Vagina (tissue), 1 donor: ENCODE results near the gene CR2.

DNA sequence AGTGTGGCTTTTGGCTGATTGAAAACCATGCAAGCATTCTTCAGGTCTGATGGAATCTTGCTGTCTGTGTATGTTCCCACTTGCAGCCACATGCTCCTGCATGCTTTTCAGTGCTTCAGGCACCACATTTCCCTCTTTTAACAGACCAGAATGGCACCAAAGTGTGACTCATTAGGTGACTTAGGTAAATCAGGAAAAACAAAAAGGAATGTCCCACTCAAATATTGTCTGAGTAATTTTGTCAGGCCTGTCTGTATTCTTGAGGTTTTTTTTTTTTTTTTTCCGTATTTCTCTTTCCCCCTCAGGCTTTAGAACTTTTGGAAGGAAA lies 80.7 kb upstream of the CD55 start:
- PRO-cap = no peak
- RAMPAGE, long total RNA = no peak

GRCh38 chr1:207323542-207324394 lies 2.3 kb downstream of the CD55 start:
- PRO-cap = no peak
- RAMPAGE, long total RNA = start-site peak on the plus strand at chr1:207324053-207324202, 98 reads

DNA sequence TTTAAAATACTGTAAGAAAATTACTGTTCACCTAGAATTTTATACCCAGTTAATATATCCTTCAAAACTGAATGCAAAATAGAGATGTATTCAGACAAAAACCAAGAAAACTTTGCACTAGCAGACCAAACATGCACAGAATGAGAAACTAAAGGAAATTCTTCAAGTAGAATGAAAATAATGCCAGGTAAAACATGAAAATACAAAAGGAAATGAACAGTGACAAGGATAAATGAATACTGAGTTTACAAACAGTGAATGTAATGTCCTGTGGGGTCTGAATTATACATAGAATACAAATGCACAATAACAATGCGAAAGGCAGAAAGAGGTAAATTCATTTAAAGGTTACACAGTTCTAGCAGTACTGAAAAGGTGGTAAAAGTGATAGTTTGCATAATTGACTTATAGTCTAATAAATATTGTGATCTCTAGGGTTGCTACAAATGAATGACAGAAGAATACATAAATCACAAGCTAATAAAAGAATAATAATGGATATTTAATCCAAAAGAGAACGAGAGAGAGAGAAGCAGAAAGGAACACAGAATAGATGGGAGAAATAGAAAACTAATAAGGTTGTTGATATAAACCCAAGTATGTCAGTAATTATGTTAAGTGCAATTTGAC lies 12.9 kb downstream of the CD55 start:
- PRO-cap = no peak
- RAMPAGE, long total RNA = no peak

GRCh38 chr1:207363216-207364350 lies 42.1 kb downstream of the CD55 start:
- PRO-cap = no peak
- RAMPAGE, long total RNA = no peak

DNA sequence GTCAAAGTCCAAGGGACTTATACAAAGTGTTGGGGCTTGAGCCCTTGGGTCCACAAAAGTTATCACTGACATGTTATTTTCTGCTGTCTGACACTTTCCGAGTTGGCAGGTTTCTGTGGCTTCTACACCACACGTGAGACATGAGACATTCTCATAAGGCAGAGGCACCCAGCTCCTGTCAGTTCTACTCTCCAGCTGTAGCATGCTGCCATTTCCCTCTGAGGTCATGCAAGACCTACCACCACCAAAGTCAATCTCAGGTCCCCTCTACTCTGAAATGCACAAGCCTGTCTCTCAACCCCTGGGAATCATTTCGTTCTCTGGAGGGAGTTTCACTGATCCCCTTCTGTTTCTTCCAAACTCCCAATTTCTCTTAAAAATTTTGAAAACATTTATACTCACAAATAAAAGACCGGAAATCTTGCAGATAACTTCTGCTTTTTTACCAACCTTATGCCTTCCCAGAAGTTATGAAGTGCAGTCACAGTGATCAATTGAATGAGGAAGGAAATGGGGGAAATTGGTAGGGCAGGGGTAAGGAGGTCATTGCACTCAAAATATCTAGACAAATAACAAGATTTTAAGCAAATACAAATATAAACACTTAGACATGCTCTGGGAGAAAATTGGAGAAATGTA lies 39.4 kb upstream of the CR2 start:
- PRO-cap = no peak
- RAMPAGE, long total RNA = no peak

DNA sequence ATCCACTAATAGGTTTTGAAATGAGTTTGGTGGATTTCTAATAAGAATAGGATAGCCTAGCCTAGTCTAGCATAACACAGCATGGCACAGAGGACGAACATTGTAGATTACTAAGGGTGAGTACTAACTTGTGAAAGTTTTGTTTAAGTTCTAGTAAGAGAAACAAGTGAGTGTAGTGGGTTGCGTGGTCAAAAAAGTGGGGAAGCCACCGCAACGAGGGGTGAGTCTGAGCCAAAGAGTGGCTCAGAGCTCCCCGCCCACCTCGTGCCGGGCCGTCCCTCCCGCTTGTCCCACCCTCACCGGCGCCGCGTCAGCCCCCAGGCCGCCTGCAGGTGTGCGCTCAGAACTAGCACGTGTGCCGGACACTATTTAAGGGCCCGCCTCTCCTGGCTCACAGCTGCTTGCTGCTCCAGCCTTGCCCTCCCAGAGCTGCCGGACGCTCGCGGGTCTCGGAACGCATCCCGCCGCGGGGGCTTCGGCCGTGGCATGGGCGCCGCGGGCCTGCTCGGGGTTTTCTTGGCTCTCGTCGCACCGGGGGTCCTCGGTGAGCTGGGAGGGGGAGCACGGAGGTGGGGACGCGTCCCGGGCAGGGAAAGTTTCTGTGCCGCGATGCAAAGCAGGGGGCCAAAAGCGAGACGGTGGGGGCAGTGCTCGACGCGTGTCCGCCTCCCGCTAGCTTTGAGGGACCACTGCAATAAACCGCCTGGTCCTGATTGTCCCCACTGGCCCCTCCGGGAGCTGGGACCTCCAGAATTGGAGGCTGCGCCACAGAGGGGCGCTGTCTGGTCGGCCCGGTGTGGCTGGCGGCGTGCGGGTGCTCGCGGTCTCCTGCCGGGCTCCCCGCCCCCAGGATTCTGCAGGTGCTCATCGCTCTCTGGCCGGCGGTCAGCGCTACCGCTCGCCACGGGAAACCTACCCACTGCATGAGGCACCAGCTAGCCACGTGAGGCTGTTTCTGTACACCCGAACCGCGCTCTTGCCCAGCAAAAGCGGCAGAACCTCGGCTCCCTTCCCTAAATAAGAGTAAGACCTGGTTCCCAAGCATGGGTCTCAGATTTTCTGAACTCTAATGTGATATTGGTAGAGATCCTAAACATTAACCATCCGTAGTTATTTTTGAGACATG lies at the start of gene CR2:
Gene CR2, plus strand, starts transcription at position 396 of the 1,126 bp plus-strand sequence.
- PRO-cap = no peak
- RAMPAGE, long total RNA = no peak

DNA sequence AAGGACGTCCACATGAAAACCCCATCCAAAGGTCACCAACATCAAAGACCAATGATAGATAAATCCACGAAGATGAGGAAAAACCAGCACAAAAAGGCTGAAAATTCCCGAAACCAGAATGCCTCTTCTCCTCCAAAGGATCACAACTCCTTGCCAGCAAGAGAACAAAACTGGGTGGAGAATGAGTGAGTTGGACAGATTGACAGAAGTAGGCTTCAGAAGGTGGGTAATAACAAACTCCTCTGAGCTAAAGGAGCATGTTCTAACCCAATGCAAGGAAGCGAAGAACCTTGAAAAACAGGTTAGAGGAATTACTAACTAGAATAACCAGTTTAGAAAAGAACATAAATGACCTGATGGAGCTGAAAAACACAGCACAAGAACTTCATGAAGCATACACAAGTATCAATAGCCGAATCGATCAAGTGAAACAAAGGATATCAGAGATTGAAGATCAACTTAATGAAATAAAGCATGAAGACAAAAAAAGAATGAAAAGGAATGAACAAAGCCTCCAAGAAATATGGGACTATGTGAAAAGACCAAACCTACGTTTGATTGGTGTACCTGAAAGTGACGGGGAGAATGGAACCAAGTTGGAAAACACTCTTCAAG lies 55.4 kb upstream of the CR1L start:
- PRO-cap = no peak
- RAMPAGE, long total RNA = no peak

GRCh38 chr1:207737791-207738502 lies 13.9 kb upstream of the CD46 start:
- PRO-cap = no peak
- RAMPAGE, long total RNA = no peak

DNA sequence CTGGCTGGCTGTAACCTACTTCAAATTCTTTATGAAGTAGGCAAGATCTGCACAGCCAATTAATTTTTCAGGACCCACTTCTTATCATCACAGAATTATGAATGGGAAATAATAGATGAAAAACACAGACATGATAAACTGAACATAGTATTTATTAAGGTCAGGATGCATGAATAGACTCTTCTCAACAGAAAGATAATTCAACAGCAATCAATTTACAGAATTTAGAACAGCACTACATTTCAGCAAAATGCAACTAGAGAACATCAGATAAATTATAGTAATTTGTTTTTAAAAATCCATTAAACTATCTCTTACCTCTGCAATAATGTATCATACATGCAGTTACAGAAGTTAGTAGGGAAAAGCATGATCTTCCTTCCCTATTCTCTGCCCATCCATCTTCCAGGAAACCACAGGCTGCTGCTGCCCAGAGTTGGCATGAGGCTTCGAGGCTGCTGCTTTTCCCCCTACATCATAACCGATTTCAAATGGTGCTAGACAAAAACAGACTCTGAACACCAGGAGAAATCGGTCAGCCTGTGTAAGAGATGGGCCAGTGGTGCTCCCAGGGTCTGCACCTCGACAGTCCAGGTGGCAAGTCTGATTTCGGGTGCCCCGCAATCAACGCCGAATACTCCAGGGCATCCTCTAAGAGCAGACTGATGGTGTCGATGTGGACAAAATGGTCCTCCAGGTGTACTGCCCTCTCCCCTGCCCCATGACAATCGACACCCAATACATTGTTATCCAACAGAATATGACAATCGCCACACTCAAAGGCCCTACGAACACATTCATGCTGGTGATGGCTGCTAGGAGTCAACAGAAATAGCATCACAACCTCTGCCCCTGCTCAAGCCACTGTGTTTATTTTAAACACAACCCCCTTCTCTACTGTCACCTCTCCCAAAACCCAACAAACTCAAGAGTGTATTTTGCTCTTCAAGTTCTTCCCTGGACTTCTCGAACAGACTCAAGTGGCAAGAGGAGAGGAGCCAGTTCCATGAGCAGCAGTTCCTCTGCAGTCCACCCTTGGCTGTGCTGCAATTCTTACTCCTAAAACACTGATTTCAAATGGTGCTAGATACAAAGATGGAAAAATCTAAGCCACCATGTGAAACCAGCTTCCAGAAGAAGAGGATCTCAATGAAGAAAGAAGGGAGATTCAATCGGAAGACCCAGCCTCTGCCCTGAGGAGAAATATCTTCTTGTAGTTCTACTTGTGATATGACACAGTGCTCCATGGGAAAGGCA lies 50.0 kb downstream of the CD46 start:
- PRO-cap = no peak
- RAMPAGE, long total RNA = no peak

GRCh38 chr1:207823818-207824479 lies 72.1 kb downstream of the CD46 start:
- PRO-cap = bidirectional peak, plus-strand start at chr1:207824128, minus-strand start at chr1:207824059
- RAMPAGE, long total RNA = no peak

GRCh38 chr1:207848052-207848901 lies 62.6 kb downstream of the CD34 start:
- PRO-cap = bidirectional peak, plus-strand start at chr1:207848468, minus-strand start at chr1:207848296
- RAMPAGE, long total RNA = no peak

DNA sequence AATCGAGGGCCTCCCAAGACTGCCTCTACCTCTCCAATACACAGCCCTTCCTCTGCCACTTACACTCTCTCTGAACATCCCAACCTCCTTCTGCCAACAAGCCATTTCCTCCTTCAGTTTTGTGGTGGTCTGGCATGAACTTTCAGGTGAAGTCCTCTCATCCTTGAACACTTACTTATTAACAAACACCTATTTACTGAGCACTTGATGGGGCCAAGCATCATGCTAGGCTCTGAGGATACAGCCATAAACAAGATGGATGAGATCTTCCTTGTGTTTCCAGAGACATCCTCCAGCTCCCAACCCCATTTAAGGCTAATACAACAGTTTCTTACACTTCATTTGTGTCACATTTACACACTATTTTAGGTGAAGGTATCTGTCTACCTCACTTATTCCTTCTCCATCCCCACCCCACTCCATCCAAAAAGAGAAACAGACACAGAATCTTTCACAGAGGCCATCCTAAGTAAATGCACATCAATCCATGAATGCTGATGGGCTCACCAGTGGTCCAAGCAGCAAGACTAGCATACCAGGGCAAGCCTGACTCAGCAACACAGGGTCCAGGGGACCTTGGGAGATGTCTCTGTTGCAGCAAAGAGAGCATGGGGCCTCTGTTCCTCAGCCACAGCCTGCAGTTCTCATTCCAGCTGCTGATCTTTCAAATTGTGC lies 54.9 kb downstream of the CD34 start:
- PRO-cap = no peak
- RAMPAGE, long total RNA = start-site peak on the minus strand centred at position 258 of the sequence, 190 bp wide, 20 reads

- PRO-cap = no peak
- RAMPAGE, long total RNA = no peak
These were observed 119.3 kb upstream of the CD34 start for GRCh38 chr1:208029972-208030947.

GRCh38 chr1:208070144-208070976 lies 159.4 kb upstream of the CD34 start:
- PRO-cap = no peak
- RAMPAGE, long total RNA = no peak

GRCh38 chr1:208235961-208236989 lies 7.9 kb downstream of the PLXNA2 start:
- PRO-cap = no peak
- RAMPAGE, long total RNA = no peak

GRCh38 chr1:208252453-208252856 lies 8.3 kb upstream of the PLXNA2 start:
- PRO-cap = no peak
- RAMPAGE, long total RNA = no peak

DNA sequence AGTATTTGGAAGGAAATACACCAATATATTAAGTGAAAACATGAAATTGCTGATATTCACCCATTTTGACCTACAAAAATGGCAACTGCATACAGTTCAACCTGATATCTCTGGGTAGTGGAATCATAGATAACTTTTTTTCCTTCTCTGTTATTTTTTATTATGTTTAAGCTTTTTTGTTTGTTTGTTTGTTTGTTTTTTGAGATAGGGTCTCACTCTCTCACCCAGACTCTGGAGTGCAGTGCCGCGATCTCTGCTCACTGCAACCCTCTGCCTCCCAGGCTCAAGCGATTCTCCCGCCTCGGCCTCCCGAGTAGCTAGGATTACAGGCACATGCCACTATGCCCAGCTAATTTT lies 10.0 kb downstream of the LAMB3 start:
- PRO-cap = no peak
- RAMPAGE, long total RNA = no peak

- PRO-cap = no peak
- RAMPAGE, long total RNA = no peak
These were observed 813 bp downstream of the TRAF3IP3 start for GRCh38 chr1:209756461-209757271.

DNA sequence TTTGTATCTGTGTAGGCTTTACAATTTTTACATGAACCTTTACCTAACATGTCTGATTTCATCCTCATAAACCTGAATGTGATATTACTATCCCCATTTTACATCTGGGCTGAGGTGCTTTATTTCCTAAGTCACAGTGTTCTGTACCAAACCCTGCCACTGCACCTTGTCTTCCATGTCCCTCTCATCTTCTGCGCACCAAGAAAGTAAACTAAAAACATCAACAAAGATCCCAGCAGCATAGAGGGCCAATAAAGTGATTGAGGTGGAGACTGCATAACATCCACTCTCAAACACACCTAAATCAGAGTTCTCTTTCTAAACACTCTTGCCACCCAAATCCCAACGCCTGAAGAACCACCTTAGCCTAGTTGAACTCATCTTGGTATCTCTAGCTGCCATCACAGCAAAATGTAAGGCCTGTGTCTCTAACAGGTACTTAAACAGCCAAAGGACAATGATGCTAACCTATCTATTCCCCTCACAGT lies 1.7 kb downstream of the IRF6 start:
- PRO-cap = no peak
- RAMPAGE, long total RNA = no peak

GRCh38 chr1:209873366-209874043 lies 45.7 kb downstream of the UTP25 start:
- PRO-cap = no peak
- RAMPAGE, long total RNA = no peak